Duodenum (tissue), 1 donor: ENCODE data around the genes VAMP5, RNF181, TMEM150A and REEP1.

DNA sequence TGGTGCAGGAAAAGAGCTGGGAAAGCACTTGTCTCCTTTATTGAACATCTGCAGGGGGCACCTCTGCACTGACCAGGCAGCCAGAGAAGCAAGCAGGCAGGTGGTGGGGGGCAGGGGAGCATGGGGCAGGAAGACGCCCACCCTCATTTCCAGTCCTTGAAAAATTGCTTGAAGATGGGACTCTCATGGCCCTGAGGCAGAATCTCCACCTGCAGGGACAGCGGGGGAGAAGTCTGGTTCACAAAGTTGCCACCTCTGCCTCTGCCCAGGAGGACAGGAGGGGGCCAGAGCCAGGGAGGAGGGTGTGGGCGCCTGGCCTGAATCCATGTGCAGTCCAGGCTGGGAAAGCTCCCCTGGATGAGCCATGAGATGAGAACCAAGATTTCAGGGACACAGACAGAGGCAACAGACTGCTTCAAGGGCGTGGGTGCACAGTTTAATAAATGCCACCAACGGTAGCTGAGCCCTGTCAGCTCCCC lies 15.4 kb downstream of the CAPG start:
- PRO-cap, result no peak

DNA sequence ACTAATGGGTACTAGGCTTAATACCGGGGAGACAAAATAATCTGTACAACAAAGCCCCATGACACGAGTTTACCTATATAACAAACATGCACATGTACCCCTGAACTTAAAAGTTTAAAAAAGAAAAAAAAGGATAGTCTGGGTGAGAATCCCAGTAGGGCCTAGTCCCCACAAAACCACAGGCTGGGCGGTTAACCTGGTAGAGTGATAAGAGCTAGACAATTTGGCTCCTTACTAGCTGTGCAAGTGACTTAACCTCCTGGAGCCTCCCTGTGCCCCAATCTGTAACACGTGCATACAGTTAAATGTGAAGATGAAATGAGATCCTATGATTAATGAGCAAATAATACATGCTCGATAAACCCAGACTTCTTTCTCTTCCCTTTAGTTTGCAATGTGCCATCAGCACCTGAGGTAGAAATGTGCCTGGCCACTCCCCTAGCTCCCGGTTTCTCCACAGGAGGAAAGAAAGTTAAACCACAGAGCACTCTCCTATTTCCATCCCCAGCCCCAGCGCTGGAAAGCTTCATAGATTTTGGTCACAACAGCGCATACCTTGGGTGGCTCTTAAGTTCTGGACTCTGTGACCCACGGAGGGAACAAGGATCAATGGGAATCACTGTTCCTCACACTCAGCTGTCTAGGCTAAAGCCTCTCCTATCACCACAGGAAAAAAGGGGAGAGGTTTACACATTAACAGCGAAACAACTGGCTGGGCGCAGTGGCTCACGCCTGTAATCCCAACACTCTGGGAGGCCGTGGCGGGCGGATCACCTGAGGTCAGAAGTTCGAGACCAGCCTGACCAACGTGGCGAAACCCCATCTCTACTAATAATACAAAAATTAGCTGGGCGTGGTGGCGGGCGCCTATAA lies 2.7 kb upstream of the CAPG start:
- PRO-cap, result no peak

DNA sequence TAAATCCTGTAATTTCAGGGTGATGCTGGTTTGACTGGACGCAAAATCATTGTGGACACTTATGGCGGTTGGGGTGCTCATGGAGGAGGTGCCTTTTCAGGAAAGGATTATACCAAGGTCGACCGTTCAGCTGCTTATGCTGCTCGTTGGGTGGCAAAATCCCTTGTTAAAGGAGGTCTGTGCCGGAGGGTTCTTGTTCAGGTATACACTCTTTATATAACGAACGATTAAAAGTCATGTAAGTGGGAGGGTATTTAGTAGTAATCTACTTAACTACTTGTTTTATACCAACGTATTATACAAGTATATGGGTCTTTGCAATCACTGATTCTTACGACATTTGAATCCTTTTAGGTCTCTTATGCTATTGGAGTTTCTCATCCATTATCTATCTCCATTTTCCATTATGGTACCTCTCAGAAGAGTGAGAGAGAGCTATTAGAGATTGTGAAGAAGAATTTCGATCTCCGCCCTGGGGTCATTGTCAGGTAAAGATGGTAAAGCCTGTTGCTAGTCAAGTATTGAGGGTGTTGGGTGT lies 3.6 kb downstream of the MAT2A start:
- PRO-cap, result no peak

DNA sequence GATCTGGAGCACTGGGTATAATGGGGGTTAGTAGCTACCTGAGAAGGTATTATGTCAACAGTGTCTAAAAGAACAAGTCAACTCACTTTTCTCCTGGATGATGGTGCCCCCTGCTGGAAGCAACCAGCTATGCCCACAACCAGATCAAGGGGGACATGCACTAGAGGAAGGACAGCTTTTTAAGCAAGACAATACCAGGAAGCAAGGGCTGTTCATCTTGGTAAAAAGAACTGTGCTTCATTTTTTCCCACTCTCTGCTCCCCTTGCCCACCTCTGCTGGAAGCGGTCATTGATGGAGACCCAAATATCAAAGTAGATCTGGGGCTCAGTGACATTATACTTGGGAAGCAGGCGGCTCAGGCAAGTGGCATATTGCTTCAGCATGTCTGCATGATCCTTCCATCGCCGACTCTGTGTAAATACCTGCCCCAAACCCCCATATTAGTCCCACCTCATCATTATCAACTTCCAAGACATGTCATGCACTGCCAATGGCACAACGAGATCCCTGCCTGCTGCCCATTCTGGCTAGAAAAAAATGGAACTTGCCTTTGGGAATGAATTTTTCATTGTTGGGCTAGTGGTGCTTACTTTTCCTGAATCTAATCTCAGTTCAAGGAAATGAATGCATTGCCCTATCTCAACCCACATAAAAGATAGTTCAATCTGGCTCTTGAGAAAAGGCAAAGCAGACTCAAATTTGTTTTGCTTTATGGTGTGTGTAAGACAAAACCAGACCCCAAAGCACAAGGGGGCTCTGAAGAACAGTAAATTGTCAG lies 9.0 kb downstream of the GGCX start:
- PRO-cap, result no peak

GRCh38 chr2:85558767-85559302 lies 2.5 kb downstream of the GGCX start:
- PRO-cap, result no peak

- PRO-cap, result bidirectional peak, plus-strand start at chr2:85578001, minus-strand start at chr2:85577992; bidirectional peak, plus-strand start at chr2:85578478, minus-strand start at chr2:85578452
Measured at GRCh38 chr2:85577720-85578784, 666 bp downstream of the VAMP8 start.

GRCh38 chr2:85583852-85584823 lies at the start of gene VAMP5:
VAMP5 (plus strand) TSS chr2:85584431.
- PRO-cap, result unidirectional peak, plus-strand start at chr2:85584020; bidirectional peak, plus-strand start at chr2:85584451, minus-strand start at chr2:85584333

DNA sequence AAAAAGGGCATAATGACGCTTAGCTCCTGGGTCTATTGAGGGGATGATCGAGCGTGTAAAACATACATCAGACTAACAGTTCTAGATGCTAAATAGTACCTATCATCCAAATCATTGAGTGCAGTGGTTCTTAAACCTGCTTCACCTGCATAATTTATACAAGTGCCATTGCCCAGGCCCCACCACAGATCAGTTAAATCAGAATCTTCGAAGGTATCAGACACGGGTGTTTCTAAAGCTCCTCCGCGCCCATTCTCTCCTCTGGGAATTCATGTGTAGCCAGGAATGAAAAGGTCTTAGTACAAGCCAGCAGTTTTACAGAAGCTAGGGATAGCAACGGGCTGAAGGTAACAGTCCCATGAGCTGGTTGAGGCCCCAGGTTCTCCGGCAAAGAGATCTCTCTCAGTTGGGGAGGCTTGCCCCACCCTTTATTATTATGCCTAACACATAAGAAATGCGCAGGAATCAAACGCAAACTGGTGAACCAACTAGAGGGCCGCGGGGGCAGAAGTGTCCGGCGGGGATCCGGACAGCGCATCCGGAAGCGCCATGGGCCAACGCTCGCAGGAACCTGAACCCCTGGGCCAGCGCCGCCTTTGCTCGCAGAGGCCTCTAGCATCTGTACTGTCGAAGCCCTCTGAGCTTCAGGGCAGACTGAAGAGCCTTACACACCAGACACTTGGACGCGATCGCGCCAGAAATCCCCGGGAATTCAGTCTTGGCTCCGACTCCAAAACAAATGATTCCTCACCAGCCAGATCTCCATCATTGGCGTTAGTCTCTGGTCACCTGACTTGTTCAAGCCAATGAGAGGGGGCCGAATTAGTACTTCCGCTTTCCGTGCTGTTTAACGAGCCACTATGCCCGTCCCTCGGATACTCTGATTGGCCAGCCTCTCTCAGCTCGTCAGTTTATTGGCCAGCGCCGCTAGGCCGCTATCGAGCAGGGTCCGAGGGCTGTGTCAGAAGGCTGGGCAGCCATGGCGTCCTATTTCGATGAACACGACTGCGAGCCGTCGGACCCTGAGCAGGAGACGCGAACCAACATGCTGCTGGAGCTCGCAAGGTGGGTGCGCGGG lies at the start of gene RNF181:
TSS of gene RNF181 (plus strand) at position 961 of the 1,078 bp plus-strand sequence.
- PRO-cap, result bidirectional peak, plus-strand start at position 964 of the sequence, minus-strand start at position 741 of the sequence

DNA sequence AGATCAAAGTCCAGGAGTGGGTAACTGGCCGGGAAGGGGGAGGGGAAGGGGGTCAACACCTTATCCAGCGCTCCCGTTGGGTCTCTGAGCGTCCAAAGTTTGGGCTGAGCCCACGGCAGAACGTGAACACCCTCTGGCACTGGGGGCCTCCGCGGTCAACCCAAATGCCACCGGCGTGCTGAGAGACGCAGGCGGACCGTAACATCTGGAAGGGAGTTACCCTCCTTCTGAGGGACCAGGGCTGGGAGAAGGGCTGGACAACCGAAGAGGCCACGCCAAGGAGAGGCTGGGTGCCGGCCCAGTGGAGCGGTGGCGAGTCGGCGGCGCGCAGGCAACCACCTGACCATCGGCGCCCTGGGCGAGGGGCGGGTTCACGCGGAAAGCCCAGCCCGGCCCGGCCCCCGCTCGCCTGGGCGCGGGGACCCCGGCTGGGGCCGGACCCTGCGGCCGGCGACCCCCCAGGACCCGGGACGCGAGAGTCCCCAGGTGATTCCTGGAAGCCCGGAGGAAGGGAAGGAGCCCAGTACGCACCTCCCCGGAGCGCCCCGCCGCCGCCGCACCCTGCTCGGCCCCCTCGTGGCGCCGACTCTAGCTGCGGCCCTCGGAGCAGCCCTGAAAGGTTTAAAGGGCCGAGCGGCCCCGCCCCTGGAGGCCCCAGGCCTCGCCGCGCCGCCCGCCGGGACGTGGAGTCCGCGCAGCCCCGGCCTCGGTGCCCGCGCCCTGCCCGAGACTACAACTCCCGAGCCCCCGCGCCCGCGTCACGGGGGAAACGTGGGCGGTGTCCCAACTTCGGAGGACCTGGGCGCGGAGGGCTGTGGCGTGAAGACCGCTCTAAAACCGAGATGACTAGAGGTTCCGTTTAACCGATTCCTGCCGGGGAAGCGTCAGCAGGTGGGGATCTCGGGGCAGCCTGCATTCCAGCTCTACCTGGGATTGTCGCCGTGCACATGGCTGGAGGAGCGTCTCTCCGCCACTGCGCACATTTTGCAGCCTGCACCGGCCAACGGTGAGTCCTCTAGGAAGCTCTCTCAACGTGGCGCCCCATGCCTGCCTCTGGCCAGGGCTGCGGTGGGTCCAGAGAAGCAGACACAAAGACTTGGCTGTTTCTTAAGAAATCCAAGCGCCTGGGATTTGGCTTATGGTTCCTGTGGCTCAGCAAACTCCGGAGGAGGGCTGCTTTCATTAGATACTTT lies at the start of gene TMEM150A:
TSS of gene TMEM150A (minus strand) at position 623 of the 1,193 bp plus-strand sequence.
- PRO-cap, result unidirectional peak, plus-strand start at position 301 of the sequence; bidirectional peak, plus-strand start at position 786 of the sequence, minus-strand start at position 590 of the sequence

- PRO-cap, result no peak
Measured at GRCh38 chr2:85605441-85606688, 3.4 kb upstream of the TMEM150A start.

DNA sequence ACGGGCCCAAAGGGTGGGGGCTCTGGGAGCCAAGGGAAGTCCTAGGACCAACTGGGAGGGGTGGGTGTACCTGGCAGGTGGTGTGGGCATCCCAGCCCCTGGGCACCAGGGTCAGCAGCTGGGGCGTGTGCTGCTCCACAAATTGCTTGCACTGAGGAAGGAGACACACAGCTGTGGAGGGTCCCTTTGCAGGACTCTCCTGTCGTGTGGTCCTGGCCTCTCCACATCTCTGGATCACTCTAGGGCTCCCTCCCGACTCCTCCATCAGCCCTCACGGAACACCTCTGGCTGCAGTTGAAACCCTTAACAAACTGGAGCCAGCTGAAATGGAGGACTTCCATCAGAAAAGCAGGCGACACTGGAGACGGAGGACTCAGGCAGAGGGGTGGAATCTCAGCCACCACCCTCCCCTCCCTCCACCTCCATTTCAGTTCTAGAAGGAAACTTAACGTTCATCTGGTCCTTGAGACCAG lies 6.0 kb downstream of the SFTPB start:
- PRO-cap, result no peak

- PRO-cap, result bidirectional peak, plus-strand start at chr2:85712536, minus-strand start at chr2:85712452
Measured at GRCh38 chr2:85712165-85712689, 18.1 kb downstream of the GNLY start.

DNA sequence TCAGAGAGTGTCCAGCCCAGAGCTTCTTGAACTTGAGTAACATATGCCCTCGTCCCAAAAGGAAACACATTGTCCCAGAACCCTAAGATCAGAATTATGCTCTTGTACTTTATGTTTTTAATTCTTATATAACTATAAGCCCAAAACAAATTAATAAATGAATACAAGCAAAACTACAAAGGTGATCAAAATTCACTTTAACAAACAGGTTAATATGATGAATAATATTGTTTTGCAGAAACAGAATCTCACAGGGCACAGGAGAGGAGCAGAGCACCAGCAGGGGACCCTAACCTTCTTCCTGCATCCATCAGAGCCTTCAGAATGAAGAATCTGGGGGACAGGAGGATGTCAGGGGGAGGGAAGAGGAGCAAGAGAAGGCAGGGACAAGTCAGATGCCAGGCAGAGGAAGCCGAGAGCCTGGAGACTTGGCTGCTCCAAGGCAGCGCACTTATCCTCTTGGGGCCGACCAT lies 7.8 kb upstream of the ATOH8 start:
- PRO-cap, result no peak

- PRO-cap, result no peak
Measured at GRCh38 chr2:85768707-85769148, 14.9 kb downstream of the ATOH8 start.

DNA sequence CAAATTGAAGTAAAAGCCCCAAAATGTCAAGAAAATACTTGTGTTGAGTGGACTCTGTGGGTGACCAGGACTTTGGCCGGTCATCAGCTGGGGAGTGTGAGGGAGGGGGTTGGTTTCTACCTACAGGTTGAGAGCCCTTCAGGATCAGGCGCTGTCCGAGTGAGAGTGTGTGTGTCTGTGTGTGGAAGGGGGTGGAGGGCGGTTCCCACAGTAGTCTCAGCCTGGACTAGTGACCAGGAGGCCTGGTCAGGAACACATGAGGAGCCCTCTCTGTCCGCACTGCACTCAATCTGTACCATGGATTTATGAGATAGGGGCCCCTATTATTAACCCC lies 34.2 kb downstream of the ATOH8 start:
- PRO-cap, result no peak

GRCh38 chr2:85844357-85844902 lies 44.4 kb downstream of the ST3GAL5 start:
- PRO-cap, result no peak

DNA sequence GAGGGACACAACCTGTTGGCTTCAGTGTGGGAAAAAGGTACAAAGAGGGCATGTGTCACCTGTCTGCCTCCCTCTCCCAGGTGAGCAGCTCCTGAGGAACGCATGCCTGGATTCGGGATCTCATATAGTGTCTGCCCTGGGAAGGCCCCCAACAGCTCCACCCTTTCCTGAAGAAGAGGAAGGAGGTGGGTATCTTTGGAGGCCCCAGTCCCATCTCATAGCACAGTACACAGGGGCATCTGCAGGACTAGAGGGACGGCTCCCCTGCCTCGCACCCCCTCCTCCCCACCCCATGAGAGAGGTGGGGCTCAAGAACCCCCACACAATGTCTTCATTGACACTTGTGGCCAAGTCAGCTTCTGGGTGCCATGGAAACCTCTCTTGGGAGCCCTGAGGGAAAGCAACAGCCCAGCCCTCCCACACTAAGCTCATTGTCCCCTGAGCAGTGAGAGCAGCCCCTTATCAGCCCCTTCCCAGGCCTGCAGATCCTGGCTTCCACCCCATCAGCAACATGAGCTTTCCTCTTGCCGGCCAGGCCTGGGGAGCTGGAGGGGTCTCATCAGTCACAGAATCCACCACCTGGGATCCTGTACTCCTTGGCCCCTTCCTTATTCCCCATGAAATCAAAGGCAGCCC lies 107.7 kb upstream of the ST3GAL5 start:
- PRO-cap, result no peak

DNA sequence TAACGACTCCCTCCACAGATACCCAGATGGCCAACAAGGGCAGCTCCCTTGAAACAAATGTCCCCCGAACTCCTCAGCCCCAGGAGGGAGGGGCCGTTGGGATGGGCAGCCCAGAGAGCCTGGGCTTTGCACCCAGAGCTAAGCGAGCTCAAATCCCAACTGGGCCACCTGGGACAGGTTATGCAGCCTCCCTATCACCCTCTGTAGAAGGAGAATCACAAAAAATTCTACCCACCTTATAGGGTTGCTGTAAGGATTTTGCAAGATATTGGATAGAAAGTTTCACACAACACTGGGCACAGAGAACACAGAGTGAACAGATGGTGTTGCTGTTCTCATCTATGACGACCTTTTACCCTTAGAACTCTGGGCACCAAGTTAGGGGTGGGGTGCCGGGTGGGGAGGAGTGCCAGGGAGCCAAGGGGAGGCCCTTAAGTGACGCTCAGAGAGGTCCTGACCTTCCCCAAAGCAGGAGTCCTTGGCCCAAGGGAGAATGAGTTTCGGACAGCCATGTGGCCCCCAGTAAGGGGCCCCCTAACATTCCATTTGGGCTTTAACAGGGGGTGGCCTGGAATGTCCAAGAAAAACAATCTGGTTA lies 107.9 kb downstream of the POLR1A start:
- PRO-cap, result no peak

DNA sequence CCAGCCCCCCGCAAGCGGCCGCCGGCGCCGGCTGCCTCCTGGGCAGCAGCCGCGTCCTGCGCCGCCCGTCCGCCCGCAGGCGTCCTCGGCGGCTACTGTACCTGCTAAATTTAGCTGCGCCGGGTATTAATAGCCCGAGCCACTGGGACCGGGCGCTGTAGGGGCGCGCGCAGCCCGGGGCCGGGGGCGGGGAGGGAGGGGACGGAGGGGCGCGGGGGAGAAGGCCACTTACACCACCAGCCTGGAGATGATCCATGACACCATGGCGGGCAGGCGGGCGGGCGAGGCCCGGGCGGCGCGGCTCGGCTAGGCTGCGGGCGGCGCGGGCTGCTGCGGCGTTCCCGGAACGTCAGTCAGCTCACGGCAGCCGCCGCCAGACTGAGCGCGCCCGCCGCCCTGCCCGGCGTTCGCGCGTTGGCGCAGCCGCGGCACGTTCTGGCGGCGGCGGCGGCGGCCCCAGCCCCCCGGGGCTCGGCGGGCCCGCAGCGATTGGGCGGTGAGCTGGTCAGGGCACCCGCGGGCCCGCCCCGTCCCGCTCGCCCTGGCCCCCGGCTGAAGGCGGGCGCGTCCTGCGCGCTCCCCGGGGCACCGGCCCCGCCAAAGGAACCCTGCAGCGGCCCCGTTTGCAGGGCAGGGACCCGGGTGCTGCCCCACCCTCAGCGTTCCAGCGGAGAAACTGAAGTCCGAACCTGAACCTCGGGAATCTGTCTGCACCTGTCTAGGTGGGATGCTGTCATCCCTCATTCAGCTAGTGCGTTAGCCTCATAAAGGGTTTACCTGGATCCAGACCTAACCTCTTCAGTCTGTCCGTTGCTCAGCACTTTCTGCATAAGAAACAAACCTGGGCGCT lies at the start of gene REEP1:
TSS of gene REEP1 (minus strand) at position 380 of the 850 bp plus-strand sequence.
- PRO-cap, result unidirectional peak, minus-strand start at position 380 of the sequence; unidirectional peak, minus-strand start at position 416 of the sequence

- PRO-cap, result no peak
Measured at GRCh38 chr2:86479672-86480482, 38.7 kb downstream of the KDM3A start.